ENCODE data around the genes OR7G2 and ZNF559.

DNA sequence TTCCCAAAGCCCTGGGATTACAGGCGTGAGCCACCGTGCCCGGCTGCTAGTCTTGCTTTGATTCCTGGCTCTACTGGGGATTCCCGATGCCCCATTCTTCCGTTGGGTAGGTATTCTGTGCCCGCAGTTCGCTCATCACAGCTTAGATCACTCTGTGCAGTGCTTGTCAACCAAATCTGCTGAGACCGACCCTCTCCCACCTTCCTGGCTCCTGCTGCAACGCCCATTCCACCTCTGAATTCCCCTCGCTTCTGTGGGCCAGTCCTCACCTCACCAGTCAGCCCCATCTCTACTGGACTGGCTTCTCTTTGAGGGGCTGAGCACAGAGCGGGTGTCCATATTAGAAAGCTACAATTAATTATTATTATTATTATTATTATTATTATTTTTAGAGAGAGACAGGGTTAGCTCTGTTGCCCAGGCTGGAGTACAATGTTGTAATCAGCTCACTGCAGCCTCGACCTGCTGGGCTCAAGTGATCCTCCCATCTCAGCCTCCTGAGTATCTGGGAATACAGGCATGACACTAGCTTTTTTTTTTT lies 4.7 kb upstream of the ZNF414 start:
- RAMPAGE, long total RNA = no peak
- RRBS = no CpG with 5 or more reads among the region's 12 CpGs

DNA sequence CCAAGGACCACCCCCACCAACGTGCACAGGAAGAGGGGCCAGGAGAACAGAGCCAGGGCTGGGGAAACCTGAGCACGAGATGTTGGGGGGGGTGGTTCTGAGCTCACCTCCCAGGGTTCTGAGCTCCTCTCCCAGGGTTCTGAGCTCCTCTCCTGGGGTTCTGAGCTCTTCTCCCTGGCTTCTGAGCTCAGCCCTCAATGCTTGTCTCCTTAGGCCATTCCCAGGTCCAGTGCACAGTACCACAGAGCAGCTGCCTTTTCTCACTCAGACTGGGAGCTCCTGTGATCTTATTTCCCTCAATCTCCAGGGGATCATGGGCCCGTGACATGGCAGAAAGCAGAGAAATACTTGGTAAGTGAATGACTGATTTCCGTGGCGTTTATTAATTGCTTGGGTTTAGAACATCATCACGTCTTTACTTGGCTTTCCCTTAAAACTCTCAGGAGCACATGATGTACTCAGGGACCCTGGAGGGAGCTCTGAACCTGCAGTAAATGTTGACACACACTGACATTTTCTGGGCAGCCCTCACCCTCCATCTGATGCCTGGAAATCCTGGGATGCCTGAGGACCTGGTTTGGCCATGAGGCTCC lies 10.7 kb downstream of the ZNF558 start:
- RAMPAGE, long total RNA = no peak
- RRBS = no CpG with 5 or more reads among the region's 6 CpGs

DNA sequence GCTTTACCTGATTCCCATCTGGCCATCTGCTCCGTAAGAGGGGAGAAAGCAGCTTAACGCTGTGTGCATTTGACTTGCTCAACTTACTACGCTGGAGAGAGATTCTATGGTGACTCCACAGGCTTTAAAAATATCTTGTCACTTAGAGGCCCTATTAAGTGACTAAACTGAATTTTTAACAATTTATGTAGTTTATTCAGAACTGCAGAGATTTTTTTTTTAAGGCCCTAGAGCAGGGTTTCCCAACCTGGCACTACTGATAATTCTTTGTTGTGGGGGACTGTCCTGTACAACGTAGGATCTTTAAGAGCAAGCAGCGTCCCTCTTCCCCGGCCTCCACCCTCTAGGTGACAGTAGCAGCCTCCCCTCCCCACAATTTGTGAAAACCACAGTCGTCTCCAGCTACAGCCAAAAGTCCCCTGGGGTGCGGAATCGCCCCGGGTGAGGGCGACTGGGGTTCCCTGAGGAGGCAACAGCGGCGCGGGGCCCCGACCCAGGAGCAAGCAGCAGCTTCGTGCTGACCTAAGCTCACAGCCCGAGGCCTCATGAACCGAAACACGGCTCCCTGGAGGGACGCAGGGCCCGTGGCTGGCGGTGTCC lies 447 bp downstream of the ZNF558 start:
- RAMPAGE, long total RNA = no peak
- RRBS = 0% methylated on average over 4 of the region's 22 CpGs

DNA sequence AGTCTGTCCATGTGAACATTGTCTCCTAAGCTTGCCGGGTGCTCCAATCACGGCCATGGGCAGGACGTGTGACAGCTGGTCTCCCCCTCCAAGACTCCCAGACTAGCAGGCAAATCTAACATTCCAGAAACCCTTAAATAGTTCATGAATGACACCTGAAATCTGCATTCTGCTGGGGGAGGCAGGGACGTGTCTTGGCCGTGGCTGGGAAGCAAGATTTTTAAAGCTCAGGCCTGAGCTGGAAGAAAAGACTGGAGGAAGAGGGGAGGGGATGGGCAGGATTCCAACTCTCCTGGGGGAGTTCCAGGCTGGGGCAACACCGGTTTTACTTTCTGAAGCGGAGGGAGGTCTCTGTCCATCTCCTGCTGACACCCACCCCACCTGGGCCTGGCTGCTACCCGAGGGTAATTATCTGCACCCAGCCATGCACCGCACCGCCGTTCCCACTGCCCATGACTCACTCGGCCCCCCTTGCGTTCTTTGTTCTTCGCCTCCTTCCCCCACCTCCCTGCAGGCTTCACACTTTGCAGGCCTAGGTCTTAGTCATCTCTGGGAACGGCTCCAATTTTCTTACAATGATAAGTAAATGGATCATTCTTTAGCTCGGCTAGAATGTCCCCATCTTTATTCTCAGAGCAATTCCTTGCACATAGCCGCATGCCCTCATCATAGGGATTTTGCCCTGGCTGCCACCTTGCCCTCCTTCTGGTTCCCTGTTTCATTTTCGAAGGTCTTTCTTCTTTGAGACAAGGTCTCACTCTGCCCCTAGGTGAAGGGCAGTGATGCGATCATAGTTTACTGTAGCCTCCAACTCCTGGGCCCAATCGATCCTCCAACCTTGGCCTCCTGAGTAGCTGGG lies 11.3 kb upstream of the OR1M1 start:
- RAMPAGE, long total RNA = no peak
- RRBS = no CpG with 5 or more reads among the region's 20 CpGs

DNA sequence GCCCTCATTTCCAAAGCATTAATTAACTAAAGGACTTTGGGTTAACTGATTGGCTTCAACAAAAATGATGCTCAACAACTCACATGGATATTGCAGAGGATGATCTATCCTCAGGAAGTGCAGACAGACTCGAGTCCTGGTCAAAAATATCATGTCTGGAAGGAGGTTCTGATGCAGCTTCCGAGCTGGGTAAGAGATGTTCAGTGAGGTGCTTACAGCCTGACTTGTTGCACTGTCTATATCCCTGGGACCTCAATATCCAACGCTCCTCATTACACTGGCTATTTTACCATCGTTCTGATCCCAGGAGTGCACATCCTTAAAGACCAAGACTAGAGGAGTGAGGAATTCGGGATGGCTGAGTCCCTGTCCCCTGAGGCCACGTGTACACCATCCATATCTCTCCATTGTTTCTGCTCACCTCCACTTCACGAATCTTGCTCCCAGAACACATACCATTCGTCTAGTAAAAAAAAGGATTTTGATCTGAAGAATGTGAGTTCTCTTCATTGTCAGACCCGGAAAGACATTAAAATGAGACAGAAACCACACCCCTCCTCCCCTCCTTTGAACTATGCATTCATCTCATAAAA lies at the start of gene OR7G2:
TSS of gene OR7G2 (minus strand) at position 245 of the 593 bp plus-strand sequence.
- RAMPAGE, long total RNA = no peak
- RRBS = no CpG with 5 or more reads among the region's 9 CpGs

DNA sequence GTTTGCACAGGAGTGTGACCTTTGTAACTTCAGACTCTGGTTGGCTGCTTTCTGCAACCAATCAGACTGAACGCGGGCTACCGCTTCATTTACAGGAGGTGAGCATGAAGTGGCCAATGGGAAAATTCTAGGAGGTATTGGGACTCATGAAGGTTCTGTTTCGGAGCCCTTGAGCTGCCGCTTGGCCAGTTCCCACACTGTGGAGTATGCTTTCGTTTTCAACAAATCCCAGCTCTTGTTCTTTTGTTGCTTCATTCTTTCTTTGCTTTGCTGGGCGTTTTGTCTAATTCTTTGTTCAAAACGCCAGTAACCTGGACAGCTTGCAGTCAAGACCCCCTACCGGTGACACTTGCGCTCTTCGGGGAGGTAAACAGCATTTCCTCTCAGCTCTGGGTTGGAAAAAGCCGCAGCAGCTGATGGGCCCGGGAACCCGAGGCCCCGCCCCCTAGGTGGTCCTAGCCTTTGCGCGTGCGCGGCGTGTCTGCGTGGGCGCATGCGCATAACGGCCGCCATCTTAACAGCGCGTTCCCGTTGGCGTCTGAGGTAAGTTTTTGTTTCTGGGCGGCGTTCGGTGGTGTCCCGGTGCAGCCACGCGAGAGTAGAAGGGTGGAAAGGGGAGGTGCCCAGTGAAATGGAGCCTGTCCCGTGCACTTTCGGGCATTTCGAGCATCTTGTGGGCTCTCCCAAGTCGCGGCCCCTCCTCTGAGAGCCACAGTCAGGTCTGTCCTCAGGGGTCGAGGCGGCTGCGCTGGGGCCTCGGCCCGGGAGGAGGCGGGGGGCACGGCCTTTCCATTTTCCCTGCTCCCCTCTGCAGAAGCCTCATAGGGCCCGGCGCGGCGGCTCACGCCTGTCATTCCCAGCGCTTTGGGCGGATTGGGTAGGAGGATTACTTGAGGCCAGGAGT lies at the start of gene ZNF559:
TSS of gene ZNF559 (plus strand) at position 494 of the 904 bp plus-strand sequence.
- RAMPAGE, long total RNA = no peak
- RRBS = 3% methylated on average over 9 of the region's 54 CpGs

- RAMPAGE, long total RNA = no peak
- RRBS = no CpG with 5 or more reads among the region's 2 CpGs
Measured at GRCh38 chr19:9418511-9419081, 16.8 kb downstream of the ZNF266 start.

DNA sequence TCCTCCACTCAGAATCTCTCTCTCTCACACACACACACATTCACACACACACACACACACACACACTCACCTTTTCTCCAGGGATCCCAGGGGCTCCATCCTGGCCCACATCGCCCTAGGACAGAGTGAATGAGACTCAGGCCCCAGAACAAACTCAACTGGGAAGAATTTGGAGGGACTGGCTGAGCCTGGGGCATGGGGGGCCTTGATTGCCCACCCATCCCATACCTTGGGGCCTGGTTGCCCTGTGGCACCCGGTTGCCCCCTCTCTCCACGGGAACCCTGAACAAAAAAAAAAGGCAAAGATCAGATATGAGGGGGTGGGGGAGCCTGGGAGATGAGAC lies 29.8 kb downstream of the COL5A3 start:
- RAMPAGE, long total RNA = no peak
- RRBS = no CpG with 5 or more reads among the region's 3 CpGs

DNA sequence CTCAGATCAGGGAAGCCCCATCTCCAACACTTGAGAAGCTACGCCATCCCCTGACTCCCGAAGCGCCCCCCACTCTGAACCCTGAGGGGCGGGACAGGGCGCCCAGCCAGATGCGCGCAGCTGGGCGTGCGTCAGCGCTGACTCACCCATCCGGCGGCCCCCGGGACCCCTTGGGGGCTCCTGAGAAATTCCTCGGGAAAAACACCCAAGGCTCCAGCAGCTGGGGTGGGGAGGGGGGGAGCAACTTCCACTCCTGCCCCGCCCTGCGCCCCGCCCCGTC lies 1.1 kb downstream of the COL5A3 start:
- RAMPAGE, long total RNA = no peak
- RRBS = no CpG with 5 or more reads among the region's 18 CpGs

GRCh38 chr19:10070571-10071595 lies 15.2 kb upstream of the SHFL start:
- RAMPAGE, long total RNA = no peak
- RRBS = 40% methylated on average over 1 of the region's 29 CpGs

DNA sequence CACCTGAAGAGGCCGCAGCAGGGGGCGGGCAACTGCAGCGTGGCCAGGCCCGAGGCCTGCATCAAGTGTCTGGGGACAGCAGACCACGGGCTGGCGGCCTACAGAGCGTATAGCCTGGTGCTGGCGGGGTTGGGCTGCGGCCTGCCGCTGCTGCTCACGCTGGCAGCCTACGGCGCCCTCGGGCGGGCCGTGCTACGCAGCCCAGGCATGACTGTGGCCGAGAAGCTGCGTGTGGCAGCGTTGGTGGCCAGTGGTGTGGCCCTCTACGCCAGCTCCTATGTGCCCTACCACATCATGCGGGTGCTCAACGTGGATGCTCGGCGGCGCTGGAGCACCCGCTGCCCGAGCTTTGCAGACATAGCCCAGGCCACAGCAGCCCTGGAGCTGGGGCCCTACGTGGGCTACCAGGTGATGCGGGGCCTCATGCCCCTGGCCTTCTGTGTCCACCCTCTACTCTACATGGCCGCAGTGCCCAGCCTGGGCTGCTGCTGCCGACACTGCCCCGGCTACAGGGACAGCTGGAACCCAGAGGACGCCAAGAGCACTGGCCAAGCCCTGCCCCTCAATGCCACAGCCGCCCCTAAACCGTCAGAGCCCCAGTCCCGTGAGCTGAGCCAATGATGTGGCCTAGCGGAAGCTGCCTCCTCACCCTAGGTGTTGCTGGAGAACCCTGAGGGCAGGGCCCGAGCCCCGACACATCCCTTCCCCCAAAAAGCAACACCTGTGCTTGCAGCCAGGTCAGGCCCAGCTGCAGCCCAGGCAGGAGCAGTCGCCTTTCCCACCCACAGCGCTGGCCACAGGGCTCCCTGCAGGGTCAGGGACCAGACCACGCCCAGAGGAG lies 2.8 kb downstream of the P2RY11 start:
- RAMPAGE, long total RNA = no peak
- RRBS = no CpG with 5 or more reads among the region's 43 CpGs

DNA sequence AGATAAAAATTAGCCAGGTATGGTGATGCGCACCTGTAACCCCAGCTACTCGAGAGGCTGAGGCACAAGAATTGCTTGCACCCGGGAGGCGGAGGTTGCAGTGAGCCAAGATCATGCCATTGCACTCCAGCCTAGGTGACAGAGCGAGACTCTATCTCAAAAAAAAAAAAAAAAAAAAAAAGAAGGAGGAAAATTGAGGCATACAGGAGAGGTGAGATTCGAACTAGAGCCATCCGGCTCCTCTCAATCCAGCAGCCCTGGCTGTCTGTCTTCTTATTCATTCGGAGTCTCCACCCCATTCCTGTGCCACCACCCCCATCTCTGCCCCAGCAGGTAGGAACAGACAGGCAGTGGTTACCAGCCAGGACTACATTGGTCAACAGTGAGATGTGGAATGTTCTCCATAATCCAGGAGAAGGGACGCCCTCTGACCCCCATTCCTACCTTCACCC lies 6.5 kb upstream of the S1PR2 start:
- RAMPAGE, long total RNA = no peak
- RRBS = no CpG with 5 or more reads among the region's 9 CpGs

DNA sequence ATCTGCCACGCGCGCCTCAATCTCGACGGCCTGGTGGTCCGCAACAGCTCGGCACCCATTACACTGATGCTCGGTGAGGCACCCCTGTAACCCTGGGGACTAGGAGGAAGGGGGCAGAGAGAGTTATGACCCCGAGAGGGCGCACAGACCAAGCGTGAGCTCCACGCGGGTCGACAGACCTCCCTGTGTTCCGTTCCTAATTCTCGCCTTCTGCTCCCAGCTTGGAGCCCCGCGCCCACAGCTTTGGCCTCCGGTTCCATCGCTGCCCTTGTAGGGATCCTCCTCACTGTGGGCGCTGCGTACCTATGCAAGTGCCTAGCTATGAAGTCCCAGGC lies 978 bp downstream of the ICAM4 start:
- RAMPAGE, long total RNA = no peak
- RRBS = 50% methylated on average over 2 of the region's 22 CpGs

DNA sequence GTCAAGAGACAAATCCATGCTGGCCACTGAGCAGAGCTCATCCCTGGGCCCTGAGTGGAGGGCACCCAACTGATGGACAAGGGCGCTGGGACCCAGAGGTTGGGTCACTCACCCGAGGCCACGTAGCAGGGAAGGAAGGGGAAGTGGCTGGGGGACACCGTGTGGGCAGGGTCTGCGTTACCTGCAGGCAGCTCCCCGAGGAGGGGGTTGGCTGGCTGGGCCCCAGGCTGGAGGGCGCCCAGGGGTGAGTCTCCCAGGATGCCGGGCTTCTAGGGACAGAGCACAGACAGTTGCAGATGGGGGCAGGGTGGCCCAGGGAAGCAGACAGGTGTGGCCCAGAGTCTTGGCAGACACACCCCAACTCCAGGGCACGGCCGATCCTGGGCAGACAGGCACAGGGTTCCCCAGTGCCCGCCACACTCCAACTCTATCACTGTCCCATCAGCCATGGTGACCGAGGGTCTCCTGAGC lies 5.6 kb upstream of the FDX2 start:
- RAMPAGE, long total RNA = no peak
- RRBS = no CpG with 5 or more reads among the region's 12 CpGs

DNA sequence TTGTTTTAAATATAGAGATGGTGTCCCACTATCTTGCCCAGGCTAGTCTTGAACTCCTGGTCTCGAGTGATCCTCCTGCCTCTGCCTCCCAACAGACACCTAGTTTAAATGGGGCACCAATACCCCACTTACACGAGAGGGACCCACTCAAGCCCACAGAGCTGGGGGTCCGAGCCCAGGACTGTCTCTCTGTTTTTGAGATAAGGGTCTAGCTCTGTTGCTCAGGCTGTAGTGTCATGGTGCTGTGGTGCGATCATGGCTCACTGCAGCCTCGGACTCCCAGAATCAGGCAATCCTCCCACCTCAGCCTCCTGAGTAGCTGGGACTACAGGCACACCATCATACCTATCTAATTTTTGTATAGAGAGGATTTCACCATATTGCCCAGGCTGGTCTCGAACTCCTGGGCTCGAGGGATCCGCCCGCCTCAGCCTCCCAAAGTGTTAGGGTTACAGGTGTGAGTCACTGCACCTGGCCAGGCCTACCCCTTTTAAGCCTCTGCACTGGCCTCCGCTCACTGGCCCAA lies 6.2 kb downstream of the RAVER1 start:
- RAMPAGE, long total RNA = no peak
- RRBS = no CpG with 5 or more reads among the region's 10 CpGs

DNA sequence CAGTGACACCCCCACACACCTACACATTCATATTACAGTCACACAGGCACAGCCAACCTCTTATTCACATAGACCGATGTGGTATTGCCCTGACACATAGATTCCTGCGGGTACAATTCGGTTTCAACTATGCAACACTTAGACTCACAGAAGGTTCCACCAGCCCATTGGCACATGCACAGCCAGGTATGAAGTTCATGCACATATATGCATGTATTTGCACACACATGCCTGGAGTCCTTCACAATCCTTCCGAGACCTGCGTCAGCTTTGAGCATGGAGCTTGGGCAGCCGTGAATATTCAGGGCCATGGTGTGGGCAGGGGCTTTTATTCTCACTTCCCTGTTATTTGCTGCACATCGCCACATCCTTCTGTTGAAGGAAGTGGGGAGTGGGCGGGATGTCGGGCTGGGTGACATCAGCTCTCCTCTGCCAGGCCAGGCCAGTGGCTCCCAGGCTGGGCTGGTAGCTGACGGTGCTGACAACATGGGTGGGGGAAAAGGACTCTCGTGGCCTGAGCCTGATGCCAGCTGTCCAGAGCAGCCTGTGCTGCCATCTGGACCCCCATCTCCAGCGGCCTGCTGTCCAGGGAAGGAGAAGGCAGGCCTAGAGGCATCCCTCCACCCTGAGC lies 5.4 kb upstream of the CDC37 start:
- RAMPAGE, long total RNA = no peak
- RRBS = no CpG with 5 or more reads among the region's 12 CpGs

- RAMPAGE, long total RNA = no peak
- RRBS = no CpG with 5 or more reads among the region's 26 CpGs
Measured at GRCh38 chr19:10419201-10419414, 1.2 kb upstream of the PDE4A start.

DNA sequence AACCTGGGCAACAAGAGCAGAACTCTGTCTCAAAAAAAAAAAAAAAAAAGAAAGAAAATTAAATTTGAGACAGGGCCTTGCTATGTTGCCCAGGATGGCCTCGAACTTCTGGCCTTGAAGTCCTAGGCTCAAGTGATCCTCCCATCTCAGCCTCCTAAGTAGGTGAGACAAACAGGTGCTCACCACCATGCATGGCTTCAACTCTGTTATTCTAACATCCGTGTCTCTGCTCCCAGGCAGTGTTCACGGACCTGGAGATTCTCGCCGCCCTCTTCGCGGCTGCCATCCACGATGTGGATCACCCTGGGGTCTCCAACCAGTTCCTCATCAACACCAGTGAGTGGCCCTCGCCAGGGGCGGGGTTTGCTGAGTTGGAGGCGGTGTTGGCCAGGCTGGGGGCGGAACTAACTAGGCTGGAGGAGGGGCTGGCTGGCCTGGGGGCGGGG lies 40.5 kb downstream of the PDE4A start:
- RAMPAGE, long total RNA = no peak
- RRBS = no CpG with 5 or more reads among the region's 13 CpGs

DNA sequence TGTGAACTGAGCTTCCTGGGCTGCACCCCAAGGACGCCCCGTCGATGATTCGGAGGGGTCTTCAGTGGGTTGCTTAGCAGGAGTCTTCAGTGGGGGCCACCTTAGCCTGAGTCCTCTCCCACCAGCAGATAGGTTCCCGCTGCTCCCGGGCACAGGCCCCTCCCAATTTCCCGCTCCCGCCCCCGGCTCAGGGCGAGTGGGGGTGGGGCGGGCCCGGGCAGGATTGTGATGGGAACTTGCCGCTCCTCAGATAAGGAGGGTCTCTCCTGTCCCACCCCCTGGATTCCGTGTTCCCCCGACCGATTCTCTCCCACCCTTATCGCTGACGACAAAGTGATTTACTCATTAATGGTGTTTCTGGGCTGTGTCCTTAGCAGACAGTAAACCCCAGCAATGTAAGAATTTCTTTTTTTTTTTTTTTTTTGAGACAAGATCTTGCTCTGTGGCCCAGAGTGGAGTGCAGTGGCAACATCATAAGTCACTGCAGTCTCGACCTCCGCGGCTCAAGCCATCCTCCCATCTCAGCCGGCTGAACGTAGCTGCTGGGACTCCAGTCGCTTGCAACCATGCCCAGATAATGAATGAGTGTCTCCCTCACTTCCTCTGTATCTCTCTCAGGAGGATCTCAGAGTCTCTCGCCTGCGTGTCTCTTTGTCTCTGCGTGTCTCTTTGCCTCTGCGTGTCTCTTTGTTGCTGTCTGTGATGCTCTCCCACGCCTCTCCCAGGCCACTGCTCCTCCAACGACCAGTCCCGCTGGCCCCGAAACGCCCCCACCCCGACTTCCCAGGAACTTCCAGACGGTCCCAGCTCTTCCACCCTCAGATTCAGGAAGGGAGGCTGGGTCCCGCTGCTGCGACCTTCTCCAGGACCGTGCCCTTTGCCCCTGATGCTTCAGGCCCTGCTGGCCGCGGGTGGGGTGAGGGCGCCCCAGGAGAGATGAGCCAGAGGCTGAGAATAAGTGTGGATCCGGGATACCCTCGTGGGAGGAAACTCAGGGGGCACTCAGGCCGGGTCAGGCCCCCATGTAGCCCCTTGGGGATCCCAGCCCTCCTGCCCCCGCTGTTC lies 910 bp upstream of the S1PR5 start:
- RAMPAGE, long total RNA = no peak
- RRBS = 0% methylated on average over 3 of the region's 45 CpGs

DNA sequence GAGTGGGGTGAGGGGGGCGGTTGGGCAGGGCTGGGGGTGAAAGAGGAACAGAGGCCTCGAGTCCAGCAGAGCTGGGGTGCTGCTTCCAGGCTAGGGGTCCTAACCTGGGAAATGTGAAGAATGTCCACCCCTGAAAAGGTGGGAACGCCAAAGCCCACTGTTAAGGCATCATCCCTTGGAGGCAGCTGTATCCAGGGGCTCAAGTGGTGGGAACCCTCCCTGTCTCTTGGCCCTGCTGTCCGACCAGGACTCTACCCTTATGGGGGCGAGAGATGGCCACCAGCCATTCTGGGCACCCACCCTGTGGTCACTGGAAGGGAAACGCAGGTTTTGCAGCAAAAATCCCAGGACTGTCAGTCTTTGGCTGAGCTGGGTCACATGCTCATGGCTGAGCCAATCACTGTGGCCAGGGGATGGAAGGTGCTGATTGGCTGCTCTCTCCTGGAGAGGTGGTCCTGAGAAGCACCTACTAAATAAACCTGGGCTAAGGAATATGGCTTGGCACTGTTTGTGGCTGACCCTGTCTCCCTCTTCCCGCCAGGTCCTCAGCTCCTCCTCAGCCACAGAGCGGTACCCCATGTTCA lies 8.7 kb downstream of the ATG4D start:
- RAMPAGE, long total RNA = no peak
- RRBS = no CpG with 5 or more reads among the region's 8 CpGs

Measured in epithelial cell of proximal tubule (primary cell).